K562 (cell line): ENCODE measurements around a stretch of chr6.

GRCh38 chr6:75793561-75794242 is 44.7 kb downstream of the MYO6 start:
- RAMPAGE, long total RNA, result no peak
- RRBS, result no CpG with 5 or more reads among the region's 4 CpGs
PRO-cap:
- standard, result no peak
- CoPRO, capped RNA only, 2 experiments, result no peak in any of the 2 experiments
- CoPRO, capped and uncapped RNA, 2 experiments, result no peak in any of the 2 experiments
- CoPRO, uncapped RNA only, 2 experiments, result no peak in any of the 2 experiments
CAGE:
- cytosol, long polyA plus RNA, result no peak
- long polyA plus RNA, result no peak
- nucleolus, long total RNA, result no peak
- nucleus, long polyA plus RNA, result no peak

DNA sequence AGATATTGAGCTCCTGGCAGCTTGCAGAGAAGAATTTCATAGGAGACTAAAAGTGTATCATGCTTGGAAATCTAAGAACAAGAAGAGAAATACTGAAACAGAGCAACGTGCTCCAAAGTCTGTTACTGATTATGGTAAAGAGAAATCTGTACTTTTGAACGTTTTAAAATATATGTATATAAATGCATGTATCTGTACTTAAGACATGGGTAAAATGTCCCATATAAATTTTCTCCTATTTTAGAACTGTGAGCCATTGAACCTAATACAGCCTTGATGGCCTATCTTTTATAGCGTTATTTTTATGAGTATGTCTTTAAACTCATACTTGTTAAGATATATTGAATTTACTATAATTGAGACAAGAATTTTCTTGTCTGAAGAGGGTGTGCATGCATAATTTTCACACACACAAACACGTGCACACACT is 159.5 kb downstream of the MYO6 start:
- RAMPAGE, long total RNA, result no peak
- RRBS, result no CpG with 5 or more reads among the region's 4 CpGs
PRO-cap:
- standard, result no peak
- CoPRO, capped RNA only, 2 experiments, result no peak in any of the 2 experiments
- CoPRO, capped and uncapped RNA, 2 experiments, result no peak in any of the 2 experiments
- CoPRO, uncapped RNA only, 2 experiments, result no peak in any of the 2 experiments
CAGE:
- cytosol, long polyA plus RNA, result no peak
- long polyA plus RNA, result no peak
- nucleolus, long total RNA, result no peak
- nucleus, long polyA plus RNA, result no peak

GRCh38 chr6:75934822-75935858 is 137.3 kb downstream of the IMPG1 start:
- RAMPAGE, long total RNA, result no peak
- RRBS, result no CpG with 5 or more reads among the region's 42 CpGs
PRO-cap:
- standard, result no peak
- CoPRO, capped RNA only, 2 experiments, result no peak in any of the 2 experiments
- CoPRO, capped and uncapped RNA, 2 experiments, result no peak in any of the 2 experiments
- CoPRO, uncapped RNA only, 2 experiments, result no peak in any of the 2 experiments
CAGE:
- cytosol, long polyA plus RNA, result no peak
- long polyA plus RNA, result no peak
- nucleolus, long total RNA, result no peak
- nucleus, long polyA plus RNA, result no peak

DNA sequence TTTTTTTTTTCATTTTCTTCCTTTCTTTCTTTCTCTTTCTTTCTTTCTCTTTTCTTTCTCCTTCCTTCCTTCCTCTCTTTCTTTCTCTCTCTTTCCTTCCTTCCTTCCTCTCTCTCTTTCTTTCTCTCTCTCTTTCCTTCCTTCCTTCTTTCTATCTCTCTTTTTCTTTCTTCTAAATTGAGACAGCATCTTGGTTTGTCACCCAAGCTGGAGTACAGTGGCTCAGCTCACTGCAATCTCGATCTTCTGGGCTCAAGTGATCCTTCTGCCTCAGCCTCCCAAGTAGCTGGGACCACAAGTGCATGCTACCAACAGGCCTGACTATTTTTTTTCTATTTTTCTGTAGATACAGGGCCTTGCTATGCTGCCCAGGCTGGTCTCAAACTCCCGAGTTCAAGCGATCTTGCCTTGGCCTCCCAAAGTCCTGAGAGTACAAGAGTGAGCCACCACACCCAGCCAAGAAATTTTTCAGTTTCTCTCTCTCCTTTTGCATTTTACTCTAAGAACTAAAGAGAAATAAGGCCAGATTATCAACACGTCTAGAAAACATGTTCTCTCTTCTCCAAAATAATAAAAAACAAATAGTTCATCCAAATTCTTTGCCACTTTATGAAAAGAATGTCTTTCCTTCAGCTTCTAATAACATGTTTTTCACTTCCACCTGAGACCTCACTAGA is 204.4 kb downstream of the HTR1B start:
- RAMPAGE, long total RNA, result no peak
- RRBS, result no CpG with 5 or more reads among the region's 4 CpGs
PRO-cap:
- standard, result no peak
- CoPRO, capped RNA only, 2 experiments, result no peak in any of the 2 experiments
- CoPRO, capped and uncapped RNA, 2 experiments, result no peak in any of the 2 experiments
- CoPRO, uncapped RNA only, 2 experiments, result no peak in any of the 2 experiments
CAGE:
- cytosol, long polyA plus RNA, result no peak
- long polyA plus RNA, result no peak
- nucleolus, long total RNA, result no peak
- nucleus, long polyA plus RNA, result no peak

DNA sequence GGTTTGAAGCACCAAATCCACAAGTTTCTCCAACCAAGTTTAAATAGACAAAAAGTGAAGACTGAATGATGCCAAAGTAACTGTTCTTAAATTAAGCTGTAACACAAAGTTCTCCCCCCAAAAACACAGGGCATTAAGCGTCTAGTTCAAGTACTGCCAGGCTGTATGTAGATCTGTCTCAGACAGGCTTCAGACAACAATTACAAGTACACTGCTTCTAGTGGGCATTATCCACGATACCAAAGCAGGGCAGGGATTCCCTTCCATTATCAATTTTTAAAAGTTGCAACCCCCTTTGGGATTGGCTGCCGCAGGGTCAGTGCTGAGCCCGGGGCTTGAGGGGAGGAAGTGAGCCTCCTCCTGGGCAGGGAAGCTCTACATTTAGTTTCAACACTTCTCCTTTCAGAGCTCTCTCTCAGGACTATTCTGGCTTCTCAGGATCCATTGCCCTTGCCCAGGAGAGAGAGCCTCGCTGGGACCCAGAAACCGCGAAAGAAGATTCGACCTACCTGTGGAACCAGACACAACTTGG is 1.6 kb downstream of the HTR1B start:
- RAMPAGE, long total RNA, result no peak
- RRBS, result no CpG with 5 or more reads among the region's 8 CpGs
PRO-cap:
- standard, result no peak
- CoPRO, capped RNA only, 2 experiments, result no peak in any of the 2 experiments
- CoPRO, capped and uncapped RNA, 2 experiments, result no peak in any of the 2 experiments
- CoPRO, uncapped RNA only, 2 experiments, result no peak in any of the 2 experiments
CAGE:
- cytosol, long polyA plus RNA, result no peak
- long polyA plus RNA, result no peak
- nucleolus, long total RNA, result no peak
- nucleus, long polyA plus RNA, result no peak

DNA sequence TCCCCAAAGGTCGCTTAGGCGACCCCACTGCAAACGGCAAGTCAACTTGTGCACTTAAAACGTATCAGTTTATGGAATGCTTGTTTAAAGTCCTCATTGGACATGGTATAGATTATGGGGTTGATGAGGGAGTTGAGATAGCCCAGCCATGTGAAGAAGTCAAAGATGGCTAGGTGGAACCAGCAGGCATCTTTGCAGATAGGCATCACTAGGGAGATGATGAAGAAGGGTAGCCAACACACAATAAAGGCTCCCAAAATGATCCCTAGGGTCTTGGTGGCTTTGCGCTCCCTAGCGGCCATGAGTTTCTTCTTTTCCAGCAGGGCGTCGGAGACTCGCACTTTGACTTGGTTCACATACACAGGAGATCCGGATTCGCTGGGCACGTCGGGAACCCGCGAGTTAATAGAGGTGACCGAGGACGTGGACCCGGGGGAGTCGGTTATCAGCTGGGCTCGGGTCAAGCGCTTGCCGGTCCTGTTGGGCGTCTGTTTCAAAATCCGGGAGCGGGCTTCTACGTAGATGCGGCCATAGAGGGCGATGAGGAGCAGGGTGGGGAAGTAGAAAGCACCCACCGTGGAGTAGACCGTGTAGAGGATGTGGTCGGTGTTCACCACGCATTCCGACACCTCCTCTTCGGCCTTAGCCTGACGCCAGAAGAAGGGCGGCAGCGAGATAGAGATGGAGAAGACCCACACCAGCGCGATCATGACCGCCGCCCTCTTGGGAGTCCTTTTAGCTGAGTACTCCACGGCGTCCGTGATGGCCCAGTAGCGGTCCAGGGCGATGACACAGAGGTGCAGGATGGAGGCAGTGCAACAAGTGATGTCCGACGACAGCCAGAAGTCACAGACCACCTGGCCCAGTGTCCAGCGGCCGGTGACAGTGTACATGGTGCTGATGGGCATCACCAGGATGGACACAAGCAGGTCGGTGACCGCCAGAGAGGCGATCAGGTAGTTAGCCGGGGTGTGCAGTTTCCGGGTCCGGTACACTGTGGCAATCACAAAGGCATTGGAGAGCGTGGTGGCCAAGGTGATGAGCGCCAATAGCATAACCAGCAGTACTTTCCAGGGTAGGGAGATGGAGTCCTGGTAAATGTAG is 749 bp downstream of the HTR1B start:
- RAMPAGE, long total RNA, result no peak
- RRBS, result 3% methylated on average over 14 of the region's 58 CpGs
PRO-cap:
- standard, result no peak
- CoPRO, capped RNA only, 2 experiments, result no peak in any of the 2 experiments
- CoPRO, capped and uncapped RNA, 2 experiments, result no peak in any of the 2 experiments
- CoPRO, uncapped RNA only, 2 experiments, result no peak in any of the 2 experiments
CAGE:
- cytosol, long polyA plus RNA, result no peak
- long polyA plus RNA, result no peak
- nucleolus, long total RNA, result no peak
- nucleus, long polyA plus RNA, result no peak

- RAMPAGE, long total RNA, result no peak
- RRBS, result no CpG with 5 or more reads among the region's 1 CpG
PRO-cap:
- standard, result no peak
- CoPRO, capped RNA only, 2 experiments, result no peak in any of the 2 experiments
- CoPRO, capped and uncapped RNA, 2 experiments, result no peak in any of the 2 experiments
- CoPRO, uncapped RNA only, 2 experiments, result peak in 1 of 2 experiments; most common minus-strand start chr6:79025672 (in 1)
CAGE:
- cytosol, long polyA plus RNA, result no peak
- long polyA plus RNA, result no peak
- nucleolus, long total RNA, result no peak
- nucleus, long polyA plus RNA, result no peak
Measured at GRCh38 chr6:79025440-79025796, 52.6 kb downstream of the PHIP start.

GRCh38 chr6:79060251-79061118 is 17.6 kb downstream of the PHIP start:
- RAMPAGE, long total RNA, result no peak
- RRBS, result no CpG with 5 or more reads among the region's 4 CpGs
PRO-cap:
- standard, result no peak
- CoPRO, capped RNA only, 2 experiments, result no peak in any of the 2 experiments
- CoPRO, capped and uncapped RNA, 2 experiments, result no peak in any of the 2 experiments
- CoPRO, uncapped RNA only, 2 experiments, result no peak in any of the 2 experiments
CAGE:
- cytosol, long polyA plus RNA, result no peak
- long polyA plus RNA, result no peak
- nucleolus, long total RNA, result no peak
- nucleus, long polyA plus RNA, result no peak

DNA sequence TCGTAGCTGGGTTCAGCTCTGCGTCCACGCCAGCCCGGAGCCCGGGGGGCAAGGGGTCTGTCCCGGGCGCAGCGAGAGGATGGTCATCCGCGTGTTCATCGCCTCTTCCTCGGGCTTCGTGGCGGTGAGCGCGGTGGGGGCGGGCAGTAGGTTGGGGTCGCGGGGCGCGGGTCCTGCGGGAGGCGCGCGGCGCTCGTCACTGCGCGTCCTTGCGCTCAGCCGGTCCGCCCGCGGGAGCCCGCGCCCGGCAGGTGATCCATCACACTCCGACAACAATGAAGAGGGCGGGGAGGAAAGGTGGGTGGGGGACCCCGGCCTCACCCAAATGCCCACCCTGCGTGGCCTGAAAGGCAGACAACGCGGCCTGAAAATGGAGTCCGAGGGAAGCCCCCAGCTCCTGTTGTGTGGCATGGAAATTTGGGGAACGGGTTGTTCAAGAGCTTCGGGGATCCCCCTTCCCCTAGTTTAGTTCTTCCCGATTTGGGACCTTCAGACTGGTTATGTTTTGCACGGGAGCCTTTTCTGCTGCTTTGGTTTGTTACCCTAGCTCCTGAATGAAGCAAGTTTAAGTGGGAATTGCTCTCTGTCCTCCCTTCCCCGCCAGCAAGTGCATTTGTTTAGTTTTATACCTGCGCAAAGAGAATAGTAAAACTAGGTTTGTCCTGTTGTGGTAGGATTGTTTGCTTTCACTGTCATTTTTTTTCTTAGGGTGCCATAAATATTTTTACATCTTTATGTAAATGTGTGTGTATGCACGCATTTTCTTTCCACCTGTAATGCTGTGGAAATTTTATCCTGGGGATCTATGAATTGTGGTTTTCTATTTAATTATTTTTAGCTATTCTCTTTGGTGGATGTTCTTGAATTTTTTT is 490 bp downstream of the SH3BGRL2 start:
- RAMPAGE, long total RNA, result no peak
- RRBS, result 3% methylated on average over 6 of the region's 51 CpGs
PRO-cap:
- standard, result no peak
- CoPRO, capped RNA only, 2 experiments, result no peak in any of the 2 experiments
- CoPRO, capped and uncapped RNA, 2 experiments, result no peak in any of the 2 experiments
- CoPRO, uncapped RNA only, 2 experiments, result no peak in any of the 2 experiments
CAGE:
- cytosol, long polyA plus RNA, result no peak
- long polyA plus RNA, result no peak
- nucleolus, long total RNA, result no peak
- nucleus, long polyA plus RNA, result no peak

- RAMPAGE, long total RNA, result no peak
- RRBS, result no CpG with 5 or more reads among the region's 21 CpGs
PRO-cap:
- standard, result no peak
- CoPRO, capped RNA only, 2 experiments, result peak in 2 of 2 experiments; most common plus-strand start chr6:79869817 (in 2); most common minus-strand start chr6:79869731 (in 2)
- CoPRO, capped and uncapped RNA, 2 experiments, result no peak in any of the 2 experiments
- CoPRO, uncapped RNA only, 2 experiments, result no peak in any of the 2 experiments
CAGE:
- cytosol, long polyA plus RNA, result no peak
- long polyA plus RNA, result no peak
- nucleolus, long total RNA, result no peak
- nucleus, long polyA plus RNA, result no peak
Measured at GRCh38 chr6:79869425-79869931, 77.9 kb downstream of the ELOVL4 start.

DNA sequence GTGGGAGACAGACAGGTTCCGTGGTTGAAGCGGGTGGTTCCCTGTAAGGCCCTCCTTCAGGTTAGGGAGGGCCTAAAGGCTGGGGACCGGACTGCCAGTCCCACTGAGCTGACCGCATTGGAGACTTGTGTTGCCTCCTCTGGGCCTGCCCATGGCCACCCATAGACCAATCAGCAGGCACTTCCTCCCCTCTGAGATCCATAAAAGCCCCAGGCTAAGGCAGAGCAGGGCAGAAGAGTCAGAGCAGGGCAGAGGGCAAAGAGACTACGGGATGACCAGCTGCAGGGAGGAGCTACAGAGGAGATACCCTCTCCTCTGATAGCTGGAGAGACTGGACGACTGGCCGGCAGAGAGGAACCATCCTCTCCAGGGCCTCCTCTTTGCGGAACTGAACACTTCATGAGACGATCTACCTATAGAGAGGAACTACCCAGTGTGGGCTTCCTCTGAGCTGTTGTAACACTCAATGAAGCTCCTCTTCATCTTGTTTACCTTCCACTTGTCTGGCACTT is 537.3 kb downstream of the TENT5A start:
- RAMPAGE, long total RNA, result no peak
- RRBS, result no CpG with 5 or more reads among the region's 9 CpGs
PRO-cap:
- standard, result no peak
- CoPRO, capped RNA only, 2 experiments, result no peak in any of the 2 experiments
- CoPRO, capped and uncapped RNA, 2 experiments, result no peak in any of the 2 experiments
- CoPRO, uncapped RNA only, 2 experiments, result no peak in any of the 2 experiments
CAGE:
- cytosol, long polyA plus RNA, result no peak
- long polyA plus RNA, result no peak
- nucleolus, long total RNA, result no peak
- nucleus, long polyA plus RNA, result no peak

DNA sequence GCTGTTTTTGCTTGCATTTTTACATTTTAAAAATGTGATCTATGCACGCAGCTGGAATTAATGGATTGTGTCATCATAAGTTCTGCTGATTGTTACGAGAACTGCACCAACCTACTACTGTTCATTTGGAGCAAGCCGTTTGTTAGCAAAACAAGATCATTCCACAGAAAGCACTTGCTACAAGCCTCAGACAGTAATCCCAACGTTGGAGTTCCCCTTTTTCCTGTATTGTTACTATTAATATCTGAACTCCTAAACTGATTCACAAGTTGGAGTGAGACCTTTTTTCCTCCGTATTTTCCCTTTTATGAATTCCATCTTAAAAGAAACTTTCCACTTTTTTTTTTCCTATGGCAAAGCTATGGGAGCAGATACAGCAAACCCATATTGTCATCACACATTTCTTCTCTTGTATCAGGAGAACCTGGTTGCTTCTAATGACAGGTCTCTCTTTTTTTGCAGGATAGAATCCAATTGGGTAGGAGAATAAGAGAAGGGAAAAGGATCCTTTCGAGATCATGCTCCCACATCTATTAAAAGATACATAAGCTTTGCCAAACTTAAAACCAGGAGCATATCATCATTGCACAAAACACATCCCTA is 3.4 kb downstream of the TENT5A start:
- RAMPAGE, long total RNA, result no peak
- RRBS, result no CpG with 5 or more reads among the region's 6 CpGs
PRO-cap:
- standard, result no peak
- CoPRO, capped RNA only, 2 experiments, result no peak in any of the 2 experiments
- CoPRO, capped and uncapped RNA, 2 experiments, result no peak in any of the 2 experiments
- CoPRO, uncapped RNA only, 2 experiments, result no peak in any of the 2 experiments
CAGE:
- cytosol, long polyA plus RNA, result no peak
- long polyA plus RNA, result no peak
- nucleolus, long total RNA, result no peak
- nucleus, long polyA plus RNA, result no peak

- RAMPAGE, long total RNA, result no peak
- RRBS, result no CpG with 5 or more reads among the region's 9 CpGs
PRO-cap:
- standard, result no peak
- CoPRO, capped RNA only, 2 experiments, result no peak in any of the 2 experiments
- CoPRO, capped and uncapped RNA, 2 experiments, result no peak in any of the 2 experiments
- CoPRO, uncapped RNA only, 2 experiments, result no peak in any of the 2 experiments
CAGE:
- cytosol, long polyA plus RNA, result no peak
- long polyA plus RNA, result no peak
- nucleolus, long total RNA, result no peak
- nucleus, long polyA plus RNA, result no peak
Measured at GRCh38 chr6:81750456-81750996, 2.0 kb downstream of the TENT5A start.

DNA sequence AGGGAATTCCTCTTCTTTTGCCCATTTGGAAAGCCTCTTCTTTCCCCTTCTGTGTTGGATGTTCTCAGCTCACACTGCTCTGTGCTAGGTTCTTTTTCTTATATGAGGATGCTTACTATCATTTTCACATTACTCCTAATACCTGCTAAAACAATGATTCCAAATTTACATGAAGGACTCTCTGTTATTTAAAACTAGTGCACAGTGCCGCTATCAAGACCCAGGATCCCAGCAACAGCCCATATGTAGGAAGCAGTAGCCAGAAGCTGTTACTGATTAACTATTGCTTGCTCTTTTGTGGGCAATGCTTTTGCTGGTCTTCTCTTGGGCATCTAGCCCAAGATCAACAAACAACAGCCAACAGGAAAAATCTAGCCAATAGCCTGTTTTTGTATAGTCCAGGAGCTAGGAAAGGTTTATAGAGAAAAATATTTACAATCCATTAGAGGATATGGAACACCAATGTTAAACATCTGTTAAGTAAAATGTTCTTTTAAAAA is 22.0 kb upstream of the TENT5A start:
- RAMPAGE, long total RNA, result no peak
- RRBS, result no CpG with 5 or more reads among the region's 1 CpG
PRO-cap:
- standard, result no peak
- CoPRO, capped RNA only, 2 experiments, result no peak in any of the 2 experiments
- CoPRO, capped and uncapped RNA, 2 experiments, result no peak in any of the 2 experiments
- CoPRO, uncapped RNA only, 2 experiments, result no peak in any of the 2 experiments
CAGE:
- cytosol, long polyA plus RNA, result no peak
- long polyA plus RNA, result no peak
- nucleolus, long total RNA, result no peak
- nucleus, long polyA plus RNA, result no peak

DNA sequence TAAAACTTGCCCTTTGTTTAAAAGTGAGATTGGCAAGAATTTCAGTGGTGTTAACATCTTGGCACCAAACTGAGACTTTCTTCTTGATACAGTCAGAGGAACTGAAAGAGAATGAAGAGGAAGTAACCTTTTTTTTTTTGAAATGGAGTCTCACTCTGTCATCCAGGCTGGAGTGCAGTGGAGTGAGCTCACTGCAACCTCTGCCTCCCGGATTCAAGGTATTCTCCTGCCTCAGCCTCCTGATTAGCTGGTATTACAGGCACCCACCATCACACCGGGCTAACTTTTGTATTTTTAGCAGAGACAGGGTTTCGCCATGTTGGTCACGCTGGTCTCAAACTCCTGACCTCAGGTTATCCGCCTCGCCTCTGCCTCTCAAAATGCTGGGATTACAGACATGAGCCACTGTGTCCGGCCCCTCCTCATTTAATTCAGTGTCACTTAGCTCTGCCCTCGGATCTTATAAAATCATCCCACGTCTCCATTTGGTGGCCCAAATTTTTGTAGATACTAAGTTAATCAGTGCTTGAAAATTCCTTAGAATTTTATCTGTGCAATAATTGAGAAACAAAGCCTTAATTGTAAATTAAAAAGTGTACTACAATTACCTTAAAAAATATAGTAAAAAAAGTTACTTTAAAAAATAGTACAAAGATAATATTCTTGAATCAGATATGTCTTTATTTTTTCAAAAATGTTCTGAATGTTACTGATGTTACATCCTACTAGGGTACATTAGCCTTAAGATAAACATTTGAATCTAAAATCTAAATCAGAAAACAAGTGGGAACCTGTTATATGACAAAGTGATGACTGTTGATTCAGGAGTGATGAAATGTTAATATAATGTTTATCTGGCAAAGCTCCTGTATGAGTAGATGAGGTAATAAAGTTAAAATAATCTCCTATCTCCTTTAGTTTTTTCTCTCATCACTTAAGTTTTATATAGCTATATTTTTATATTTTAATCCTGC is 3.9 kb downstream of the DOP1A start:
- RAMPAGE, long total RNA, result no peak
- RRBS, result no CpG with 5 or more reads among the region's 9 CpGs
PRO-cap:
- standard, result no peak
- CoPRO, capped RNA only, 2 experiments, result no peak in any of the 2 experiments
- CoPRO, capped and uncapped RNA, 2 experiments, result no peak in any of the 2 experiments
- CoPRO, uncapped RNA only, 2 experiments, result no peak in any of the 2 experiments
CAGE:
- cytosol, long polyA plus RNA, result no peak
- long polyA plus RNA, result no peak
- nucleolus, long total RNA, result no peak
- nucleus, long polyA plus RNA, result no peak

DNA sequence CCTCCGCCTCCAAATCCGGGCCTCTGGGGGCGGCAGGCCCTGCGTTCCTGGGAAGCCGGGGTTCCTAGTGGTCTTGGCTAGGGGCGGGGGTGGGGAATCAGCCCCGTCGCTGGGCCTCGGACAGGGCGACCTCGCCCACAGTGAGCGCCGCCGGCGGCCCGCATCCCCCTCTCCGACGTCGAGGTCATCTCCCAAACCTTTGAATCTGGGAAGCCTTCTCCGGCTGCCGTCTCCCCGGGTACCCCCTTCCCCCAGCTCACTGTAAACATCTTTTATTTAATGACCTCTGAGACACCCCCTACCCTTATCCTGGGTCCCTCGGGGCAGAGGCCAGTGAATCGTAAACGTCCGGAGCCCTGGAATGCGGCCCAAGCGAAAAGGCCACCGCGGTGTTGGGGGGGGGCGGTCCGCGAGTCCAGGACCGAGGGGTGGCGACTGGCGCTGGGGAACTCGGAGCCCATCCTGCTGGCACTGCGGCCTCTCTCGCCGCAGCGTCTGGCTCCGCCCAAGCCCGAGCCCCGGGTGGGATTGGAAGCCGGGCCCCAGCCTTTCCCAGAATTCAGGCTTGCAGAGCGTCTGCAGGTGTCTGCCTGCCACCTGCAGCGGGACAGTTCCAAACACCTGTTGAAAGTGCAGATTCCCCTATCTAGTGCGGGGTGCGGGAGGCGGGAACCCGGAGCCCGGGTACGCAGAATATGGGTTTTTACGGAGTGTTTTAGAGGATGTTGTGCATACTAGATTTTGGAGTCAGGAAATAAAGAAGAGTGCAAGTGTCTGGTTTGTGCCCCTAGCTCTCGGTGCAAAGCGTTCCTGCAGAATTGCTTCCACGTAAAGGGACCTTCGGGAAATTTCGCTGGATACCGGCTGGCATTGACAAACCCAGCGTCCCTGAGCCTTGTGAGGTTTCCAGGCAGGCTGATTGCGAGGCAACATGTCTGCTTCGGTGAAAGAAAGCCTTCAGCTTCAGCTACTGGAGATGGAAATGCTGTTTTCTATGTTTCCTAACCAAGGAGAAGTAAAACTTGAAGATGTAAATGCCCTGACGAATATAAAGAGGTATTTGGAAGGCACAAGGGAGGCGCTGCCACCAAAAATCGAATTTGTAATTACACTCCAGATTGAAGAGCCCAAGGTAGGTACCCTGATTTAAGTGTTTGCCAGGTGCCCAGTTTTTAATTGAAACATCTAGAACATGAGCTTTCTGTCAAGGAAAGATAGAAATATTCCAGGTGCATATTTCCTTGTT is 787 bp downstream of the RWDD2A start:
- RAMPAGE, long total RNA, result no peak
- RRBS, result 2% methylated on average over 18 of the region's 66 CpGs
PRO-cap:
- standard, result bidirectional peak, plus-strand start at position 737 of the sequence, minus-strand start at position 497 of the sequence
- CoPRO, capped RNA only, 2 experiments, result no peak in any of the 2 experiments
- CoPRO, capped and uncapped RNA, 2 experiments, result no peak in any of the 2 experiments
- CoPRO, uncapped RNA only, 2 experiments, result no peak in any of the 2 experiments
CAGE:
- cytosol, long polyA plus RNA, result no peak
- long polyA plus RNA, result no peak
- nucleolus, long total RNA, result no peak
- nucleus, long polyA plus RNA, result no peak

DNA sequence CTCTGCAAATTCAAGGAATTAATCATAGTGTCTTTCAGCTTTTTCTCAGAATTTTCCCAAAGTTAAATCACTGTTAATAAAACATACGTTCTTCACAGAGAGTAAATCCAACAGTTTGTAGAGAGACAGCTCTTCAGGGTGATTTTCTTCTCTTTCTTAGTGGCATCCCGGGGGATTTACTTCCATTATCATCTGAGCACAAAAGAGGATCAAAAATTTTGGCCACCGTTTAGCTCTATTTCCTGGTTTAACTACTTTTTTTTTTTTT is 28.2 kb upstream of the ME1 start:
- RAMPAGE, long total RNA, result no peak
- RRBS, result no CpG with 5 or more reads among the region's 3 CpGs
PRO-cap:
- standard, result no peak
- CoPRO, capped RNA only, 2 experiments, result no peak in any of the 2 experiments
- CoPRO, capped and uncapped RNA, 2 experiments, result no peak in any of the 2 experiments
- CoPRO, uncapped RNA only, 2 experiments, result no peak in any of the 2 experiments
CAGE:
- cytosol, long polyA plus RNA, result no peak
- long polyA plus RNA, result no peak
- nucleolus, long total RNA, result no peak
- nucleus, long polyA plus RNA, result no peak